Mesenchymal stem cell of adipose (primary cell): ENCODE measurements around a stretch of chr2.

DNA sequence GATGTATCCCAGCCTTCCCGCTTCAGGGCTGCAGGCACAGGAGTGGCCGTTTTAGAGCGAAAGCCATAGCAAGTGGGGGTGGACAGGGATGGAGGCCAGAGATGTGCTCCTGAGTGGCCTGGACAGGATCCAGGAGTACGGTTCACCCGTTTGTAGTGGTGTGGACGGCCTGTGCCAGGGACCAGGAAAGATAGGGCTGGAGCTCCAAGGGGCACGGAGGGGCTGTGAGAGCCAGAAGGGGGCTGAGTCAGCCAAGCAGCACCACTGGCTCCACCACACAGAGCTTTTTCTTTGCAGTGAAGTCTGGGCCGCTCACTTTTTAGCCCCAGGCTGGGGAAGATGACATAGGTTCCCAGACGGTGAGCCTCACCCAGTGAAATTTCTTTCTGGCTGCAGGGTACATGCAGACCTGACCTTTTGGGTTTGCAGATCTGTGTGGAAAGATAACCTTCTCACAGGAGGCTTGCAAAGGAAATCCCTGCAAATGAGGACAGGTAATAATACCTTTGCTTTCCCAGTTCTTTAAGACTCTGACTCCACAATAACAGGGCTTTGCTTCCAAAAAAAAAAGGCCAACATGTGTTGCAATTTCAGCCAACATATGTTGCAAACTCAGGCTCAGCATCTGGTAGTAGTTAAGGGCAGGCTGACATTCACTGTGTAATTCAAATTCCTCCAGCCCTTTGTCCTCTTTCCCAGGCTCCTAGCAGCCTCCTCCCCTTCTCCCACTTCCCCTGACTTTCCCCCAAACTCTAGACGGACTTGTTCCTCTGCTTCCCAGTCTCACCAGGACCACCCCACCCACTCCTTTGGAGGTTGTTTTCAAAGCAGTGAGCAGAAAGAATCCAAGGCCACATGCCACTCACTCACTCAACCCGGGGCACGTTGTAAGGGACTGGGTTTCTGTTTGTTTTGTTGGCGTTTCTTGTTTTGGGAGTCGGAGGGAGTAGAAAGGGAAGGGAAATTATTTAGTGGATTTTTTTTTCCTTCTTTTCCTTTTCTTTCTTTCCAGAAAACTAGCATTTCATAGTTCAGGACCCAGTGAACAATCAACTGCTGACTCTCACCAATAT lies 20.3 kb upstream of the LAPTM4A start:
- CAGE, long polyA plus RNA, result no peak

- CAGE, long polyA plus RNA, result no peak
Measured at GRCh38 chr2:20225812-20226335, 944 bp upstream of the SDC1 start.

DNA sequence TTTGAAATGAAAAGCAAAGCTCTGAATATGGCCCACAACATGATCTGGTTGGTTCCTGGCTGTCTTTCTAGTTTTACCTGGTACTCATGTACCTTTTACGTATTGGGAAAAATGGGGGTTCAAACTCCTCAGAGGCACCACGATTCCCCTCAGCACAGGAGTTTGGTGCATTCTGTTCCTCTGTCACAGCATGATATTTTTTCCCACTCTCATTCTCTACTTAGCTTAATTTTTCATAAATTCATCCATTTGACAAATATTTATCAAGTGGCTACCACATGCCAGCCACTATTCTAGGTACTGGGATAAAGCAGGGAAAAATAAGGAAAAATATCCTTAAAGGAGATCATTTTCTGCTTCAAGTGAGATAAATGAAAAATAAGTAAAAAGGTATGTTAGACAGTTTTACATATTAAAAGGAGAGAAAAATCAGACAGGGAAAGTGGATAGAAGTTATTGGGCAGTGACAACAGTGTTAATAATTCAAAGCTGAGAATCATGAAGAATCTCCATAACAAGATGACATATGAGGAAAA lies 60.5 kb upstream of the SDC1 start:
- CAGE, long polyA plus RNA, result no peak

- CAGE, long polyA plus RNA, result no peak
Measured at GRCh38 chr2:20318348-20318782, 32.3 kb downstream of the PUM2 start.

GRCh38 chr2:20329043-20329893 lies 21.4 kb downstream of the PUM2 start:
- CAGE, long polyA plus RNA, result no peak

- CAGE, long polyA plus RNA, result no peak
Measured at GRCh38 chr2:20370209-20370708, 19.6 kb upstream of the PUM2 start.

DNA sequence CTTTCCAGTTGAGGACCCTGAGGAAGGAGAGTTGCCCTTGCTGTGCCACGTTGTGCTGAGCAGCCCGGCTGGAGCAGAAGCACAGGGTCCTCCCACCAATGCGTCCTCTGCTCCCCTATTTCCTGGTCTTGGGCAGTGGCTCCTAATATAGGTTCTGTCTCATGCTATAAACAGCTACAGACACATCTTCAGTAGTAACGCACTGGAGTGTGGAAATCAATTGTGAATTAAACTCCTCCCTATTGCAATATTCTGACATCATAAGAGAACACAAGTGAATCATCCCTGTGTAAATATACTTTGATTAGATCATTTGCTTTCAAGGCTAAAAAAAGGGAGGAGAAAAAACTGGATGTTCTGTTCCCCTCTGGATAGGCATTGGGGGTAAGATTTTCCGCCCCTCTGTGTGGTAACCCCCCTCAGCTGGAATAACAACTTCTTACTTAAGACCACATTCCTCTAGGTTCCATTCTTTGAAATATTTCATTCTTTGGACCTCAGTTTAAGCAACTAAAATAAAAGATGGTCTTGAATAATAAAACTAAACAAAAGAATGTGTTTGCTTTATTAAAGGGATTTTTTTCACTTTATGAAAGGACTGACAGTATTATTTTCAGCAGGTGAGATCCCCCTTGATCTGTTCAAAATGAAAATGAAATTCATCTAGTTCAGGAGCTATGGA lies 8.3 kb upstream of the RHOB start:
- CAGE, long polyA plus RNA, result no peak

DNA sequence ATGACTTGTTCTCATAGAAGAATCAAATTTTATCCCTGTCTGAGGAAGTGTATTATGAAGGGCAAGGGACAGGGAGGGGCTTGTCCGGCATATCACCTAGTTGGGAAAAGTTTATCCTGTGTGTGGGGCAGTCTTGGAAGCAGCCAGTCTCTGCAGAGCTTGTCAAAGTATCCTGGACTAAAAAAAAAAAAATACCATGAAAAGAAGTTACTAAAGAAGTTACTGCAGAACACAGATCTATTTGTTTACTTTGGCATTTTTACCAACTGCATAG lies 3.0 kb upstream of the RHOB start:
- CAGE, long polyA plus RNA, result no peak

GRCh38 chr2:20516942-20517491 lies 70.1 kb downstream of the RHOB start:
- CAGE, long polyA plus RNA, result no peak

DNA sequence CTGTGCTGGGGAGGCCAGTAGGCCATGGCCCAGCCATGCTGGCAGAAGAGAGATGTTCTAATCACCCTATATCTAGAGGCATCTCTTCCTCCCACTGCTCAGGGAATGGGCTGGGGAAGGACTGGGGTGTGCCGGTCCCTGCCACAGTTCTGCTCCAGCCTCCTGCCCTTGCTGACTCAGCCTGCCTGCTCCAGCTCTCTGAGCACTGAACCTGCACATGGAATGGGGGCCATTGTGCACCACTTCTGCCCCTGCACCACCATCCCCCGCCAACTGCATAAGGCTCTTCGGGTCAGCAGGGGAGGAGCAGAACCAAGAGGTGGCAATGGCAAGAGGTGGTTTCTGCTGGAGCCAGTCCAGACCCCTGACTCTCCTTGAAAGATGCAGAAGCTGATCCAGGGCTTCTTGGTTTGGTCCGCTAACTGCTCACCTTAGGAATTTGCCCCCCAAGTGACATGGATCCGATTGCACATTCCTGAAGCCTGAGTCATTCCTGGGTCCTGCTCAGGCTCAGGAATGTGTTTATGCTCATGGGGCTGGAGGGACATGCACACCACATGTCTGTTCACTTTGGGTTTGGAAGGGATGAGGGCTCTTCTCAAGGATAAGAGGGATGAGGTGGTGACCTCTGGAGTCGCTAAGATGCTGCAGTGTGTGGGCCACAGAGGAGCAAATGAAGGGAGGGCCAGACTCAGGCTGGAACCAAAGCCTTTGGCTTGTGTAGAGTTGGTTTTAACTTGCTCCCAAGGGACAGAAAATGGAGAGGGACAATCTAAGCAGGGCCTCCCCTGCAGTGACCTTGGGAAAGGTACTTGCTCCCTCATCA lies 66.5 kb downstream of the HS1BP3 start:
- CAGE, long polyA plus RNA, result no peak

DNA sequence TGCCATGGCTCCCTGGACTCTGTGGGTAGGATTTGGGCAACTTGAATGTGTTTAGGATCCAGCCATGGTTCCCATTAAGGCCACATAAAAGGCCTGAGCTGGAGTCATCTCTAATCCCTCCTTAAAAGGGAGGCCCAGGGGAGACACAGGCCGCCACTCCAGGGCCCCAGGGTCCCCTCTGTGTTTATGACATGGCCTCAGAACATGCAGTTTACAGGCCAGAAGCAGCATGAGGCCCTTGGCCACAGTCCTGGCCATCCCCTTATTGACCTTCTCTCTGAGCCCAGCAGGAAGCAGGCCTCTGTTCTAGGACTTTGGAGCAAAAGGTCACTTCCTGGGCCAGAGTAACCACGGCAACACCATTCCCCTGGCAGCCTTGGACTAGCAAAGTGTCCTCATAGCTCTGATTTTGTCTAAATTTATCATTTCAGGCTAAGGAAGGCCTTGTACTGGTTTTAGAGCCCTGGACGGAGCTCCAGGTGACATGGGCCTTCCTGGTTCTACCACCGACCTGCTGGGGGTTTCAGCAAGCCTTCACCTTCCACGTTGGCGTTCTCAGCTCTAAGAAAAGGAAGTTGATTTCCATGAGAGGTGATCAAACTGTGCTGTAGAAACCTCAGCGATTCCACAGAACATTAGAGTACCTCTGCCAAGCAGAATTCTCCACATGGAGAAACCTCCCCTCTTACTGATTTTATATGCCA lies 53.8 kb downstream of the HS1BP3 start:
- CAGE, long polyA plus RNA, result no peak

DNA sequence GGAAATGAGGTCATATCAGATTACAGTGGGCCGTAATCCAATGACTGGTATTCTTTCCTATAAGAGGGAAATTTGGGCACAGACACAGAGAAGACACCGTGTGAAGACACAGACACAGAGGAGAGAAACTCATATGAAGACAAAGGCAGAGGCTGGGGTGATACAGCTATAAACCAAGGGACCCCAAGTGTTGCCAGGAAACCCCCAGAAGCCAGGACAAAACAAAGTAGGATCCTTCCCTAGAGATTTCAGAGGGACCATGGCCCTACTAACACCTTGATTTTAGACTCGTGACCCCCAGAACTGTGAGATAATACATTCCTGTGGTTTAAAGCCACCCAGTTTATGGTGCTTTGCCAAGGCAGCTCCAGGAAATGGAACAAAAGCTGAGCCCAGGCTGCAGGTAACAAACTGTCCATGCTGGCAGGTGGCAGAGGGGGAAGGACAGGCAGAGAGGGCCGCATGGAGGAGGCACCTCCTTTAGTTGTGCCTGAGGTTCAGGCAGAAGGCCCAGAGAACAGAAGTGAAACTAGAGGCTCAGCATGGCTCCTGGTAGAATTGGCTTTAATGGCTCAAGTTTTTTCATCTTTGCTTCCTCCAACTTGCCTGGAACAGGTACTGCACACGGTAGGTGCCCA lies 36.8 kb downstream of the HS1BP3 start:
- CAGE, long polyA plus RNA, result no peak

GRCh38 chr2:20625478-20625903 lies 25.4 kb downstream of the HS1BP3 start:
- CAGE, long polyA plus RNA, result no peak

DNA sequence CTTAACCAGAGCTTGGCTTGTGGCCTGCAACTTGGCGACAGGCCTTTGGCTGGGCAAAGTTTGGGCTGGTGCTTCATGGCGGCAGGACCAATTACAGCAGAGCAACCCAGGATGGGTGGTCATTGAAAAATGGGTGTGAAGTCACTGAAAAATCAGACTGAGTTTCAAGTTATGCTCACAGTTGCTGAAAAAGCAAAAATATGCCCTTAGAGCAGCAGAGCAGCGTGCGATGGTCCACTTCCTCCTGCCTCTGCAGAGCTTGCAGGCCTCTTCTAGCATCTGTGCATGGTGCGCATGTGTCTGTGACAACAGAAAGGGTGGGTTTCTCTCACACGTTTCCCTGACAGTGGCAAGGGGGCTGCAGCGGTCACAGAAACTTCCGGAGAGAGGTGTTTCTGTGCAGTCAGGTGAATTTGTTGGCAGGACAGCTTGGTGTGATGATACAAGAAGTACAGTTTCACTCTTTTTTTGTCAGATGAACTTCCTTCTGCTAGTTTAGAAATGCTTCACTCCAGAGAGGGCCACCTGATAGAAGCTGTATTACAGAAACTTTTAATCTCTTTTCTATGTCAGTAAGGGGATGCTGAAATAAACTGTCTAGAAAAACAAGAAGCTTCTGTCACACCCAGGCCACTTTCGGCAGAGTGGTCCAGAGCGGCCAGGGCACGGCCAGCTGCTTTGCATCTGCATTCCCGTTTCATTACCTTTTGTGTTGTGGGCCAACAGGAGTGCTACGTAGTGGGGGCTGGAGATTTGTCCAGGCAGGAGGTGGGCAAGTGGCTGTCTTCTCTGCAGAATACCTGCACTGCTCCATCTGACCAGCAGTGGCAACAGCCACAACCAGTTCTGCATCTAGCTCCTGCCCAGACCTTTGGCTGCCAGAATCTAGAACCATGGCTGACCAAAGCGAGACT lies 10.0 kb downstream of the GDF7 start:
- CAGE, long polyA plus RNA, result no peak

GRCh38 chr2:20689537-20690366 lies 22.8 kb downstream of the GDF7 start:
- CAGE, long polyA plus RNA, result no peak

DNA sequence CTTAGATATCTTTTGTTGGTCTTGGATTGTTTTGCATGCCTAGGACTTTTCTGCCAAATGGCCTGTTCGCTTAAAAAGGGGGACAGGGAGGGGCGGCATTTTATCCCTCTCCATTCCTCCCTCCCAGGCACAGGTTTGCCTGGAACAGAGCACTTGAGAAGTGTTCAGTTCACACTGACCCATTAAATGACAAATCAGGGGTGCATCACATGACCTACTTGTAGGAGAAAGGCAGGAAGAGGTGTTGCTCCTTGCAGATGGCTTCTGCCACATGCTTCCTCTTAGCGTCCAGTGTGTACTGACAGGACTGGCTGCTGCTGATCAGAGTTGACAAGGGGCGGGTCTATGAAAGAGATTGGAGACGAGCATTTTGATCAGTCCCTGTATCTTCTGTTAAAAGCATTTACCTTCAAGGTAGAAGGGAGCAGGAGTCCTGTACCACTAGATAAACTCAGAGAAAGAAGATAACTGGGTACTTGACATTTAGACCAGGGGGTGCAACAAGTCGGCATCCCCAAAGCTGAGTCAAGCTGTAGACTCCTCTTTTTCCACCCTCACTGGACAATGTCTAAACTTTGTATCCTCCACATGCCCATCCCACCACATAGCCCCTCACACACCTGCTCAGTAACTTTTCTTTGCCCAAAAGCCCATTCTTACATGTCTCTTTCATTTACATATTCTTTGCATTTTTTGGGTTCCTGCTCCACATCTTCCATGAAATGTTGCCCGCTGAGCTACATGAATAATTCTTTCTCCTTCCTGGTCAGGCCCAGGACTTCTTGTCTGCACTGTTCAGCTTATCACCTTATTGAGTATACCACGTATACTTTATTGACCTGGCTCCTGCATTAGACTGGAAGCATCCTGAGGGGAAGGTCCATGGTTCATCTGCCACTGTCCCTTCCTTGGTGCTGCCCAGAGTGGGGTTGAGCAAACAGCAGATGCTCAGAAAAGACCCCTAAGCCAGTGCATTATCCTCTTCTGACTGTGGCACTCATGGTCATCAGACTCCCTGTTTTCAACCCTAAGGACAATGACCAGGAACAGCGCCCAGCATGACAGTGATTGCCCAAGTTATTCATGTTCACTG lies 8.2 kb downstream of the APOB start:
- CAGE, long polyA plus RNA, result no peak

DNA sequence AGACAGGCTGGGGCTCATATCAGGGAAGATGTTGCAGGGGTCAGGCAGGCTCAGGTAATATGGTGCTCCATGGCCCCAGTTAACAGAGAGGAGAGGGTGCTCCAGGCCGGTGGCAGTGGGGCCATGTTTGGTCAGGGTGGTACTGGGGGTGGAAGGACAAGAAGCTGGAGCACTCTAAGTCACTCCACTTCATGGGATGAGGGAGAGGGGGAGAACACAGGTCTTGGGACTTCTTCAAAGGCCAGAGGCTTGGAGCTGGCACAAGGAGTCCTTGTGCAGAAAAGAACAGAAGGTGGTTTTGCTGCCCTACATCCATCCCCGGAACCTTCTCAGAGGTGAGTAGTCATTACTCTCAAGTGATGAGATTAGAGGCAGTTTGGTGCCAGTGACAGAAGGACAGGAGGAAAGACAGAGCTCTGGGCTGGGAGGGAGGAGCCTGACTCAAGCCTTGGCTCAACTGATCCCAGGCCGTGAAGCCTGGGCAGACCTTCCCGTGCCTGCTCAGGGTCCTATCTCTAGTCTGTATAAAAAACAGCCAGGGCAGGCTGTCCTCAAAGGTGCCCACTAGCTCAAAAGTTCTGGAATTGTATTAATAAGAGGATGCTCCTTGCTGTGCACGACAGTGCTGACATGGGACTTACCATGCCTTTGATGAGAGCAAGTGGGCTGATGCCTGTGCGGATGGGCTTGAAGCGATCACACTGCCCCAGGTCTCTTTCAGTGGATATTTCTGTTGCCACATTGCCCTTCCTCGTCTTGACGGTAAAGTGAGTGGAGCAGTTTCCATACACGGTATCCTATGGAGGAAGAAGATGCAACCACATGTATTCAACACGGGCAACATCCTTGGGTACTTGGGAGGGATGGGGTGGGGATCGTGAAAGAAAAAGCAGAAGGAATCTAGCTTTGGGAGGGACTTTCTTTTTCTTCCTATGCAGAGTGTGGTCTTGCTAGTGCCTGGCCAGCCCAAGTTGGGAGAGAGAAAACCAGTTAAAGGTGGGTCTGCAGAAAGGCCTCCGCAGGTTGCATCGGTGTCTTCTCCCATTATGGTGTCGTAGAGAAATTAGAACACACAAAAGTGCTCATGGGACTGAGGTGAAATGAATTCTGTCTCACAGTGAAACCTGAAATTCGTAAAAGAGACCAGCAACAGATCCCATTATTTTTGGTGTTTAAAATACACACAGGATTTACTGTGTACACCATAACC lies 7.0 kb downstream of the APOB start:
- CAGE, long polyA plus RNA, result no peak

GRCh38 chr2:21051812-21052452 lies 8.1 kb upstream of the APOB start:
- CAGE, long polyA plus RNA, result no peak

- CAGE, long polyA plus RNA, result no peak
Measured at GRCh38 chr2:21066931-21067503, 23.1 kb upstream of the APOB start.

GRCh38 chr2:21070325-21071347 lies 26.8 kb upstream of the APOB start:
- CAGE, long polyA plus RNA, result no peak